ENCODE measurements around the genes SCUBE3 and DEF6.

DNA sequence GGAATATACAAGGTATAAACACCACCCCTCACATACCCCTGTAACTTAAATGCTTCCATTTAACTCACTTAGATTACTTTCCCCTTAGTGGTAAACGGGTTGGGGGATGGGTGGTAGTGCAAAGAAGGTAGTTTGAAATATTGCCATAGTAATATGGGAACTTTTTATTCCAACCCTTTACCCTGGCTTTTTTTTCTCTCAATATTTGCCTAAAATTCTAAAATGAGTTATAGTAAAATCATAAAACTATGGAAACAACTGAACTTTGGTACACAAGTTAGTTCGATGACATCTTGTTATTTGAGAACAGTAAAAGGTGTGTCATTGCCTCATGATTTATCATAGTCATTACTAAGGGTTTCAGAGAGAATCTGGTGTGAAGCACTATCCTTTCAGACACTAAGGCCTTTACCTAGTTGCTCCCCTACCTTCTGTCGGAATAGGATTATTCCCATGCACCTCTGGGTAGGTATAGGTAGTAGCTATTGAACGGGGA lies 11.5 kb downstream of the TAF11 start:
- PRO-cap = no peak

DNA sequence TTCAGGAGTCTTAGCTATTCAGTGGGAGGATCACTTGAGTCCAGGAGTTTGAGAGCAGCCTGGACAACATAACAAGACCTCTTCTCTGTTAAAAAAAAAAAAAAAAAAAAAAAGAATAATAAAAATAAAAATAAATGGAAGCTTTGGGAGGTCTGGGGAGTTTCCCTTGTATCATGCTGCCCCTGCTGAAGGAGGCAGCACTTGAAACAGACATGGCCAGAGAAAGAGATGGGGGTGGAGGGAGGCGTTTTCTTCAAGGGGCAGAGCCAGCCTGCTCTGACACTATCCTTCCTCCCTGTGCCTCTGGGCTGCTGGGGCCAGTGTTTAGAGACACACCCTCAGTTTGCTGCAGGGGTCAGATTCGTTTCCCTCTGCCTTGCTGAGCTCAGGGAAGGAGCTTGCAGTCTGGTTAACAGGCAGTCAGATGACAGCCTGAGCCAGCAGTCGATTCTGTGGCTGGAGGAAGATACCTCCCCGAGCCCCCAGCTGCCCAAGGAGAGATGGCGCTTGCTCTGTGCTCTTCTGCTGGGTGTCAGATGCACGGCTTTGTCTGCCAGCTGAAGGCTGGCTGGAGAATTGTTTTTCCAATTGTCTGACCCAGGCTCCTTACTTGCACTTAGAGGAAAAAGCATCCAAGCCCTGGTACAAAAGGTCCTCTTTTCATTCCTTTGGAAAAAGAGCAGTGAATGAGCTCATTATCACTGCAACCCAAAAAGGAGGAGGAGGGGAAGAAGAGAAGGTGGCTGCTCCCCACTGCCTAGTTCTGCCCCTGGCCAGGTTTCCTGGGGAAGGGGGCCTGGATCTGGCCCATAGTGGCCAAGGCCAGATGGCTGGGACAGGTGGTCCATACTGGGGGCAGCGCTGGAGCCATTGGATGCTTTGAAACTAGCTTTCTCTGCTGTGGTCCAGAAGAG lies 88.4 kb downstream of the TCP11 start:
- PRO-cap = bidirectional peak, plus-strand start at position 403 of the sequence, minus-strand start at position 305 of the sequence; bidirectional peak, plus-strand start at position 711 of the sequence, minus-strand start at position 534 of the sequence

- PRO-cap = bidirectional peak, plus-strand start at chr6:35058262, minus-strand start at chr6:35058132
These were observed 83.1 kb downstream of the TCP11 start for GRCh38 chr6:35057874-35058570.

GRCh38 chr6:35064146-35064480 lies 77.0 kb downstream of the TCP11 start:
- PRO-cap = no peak

DNA sequence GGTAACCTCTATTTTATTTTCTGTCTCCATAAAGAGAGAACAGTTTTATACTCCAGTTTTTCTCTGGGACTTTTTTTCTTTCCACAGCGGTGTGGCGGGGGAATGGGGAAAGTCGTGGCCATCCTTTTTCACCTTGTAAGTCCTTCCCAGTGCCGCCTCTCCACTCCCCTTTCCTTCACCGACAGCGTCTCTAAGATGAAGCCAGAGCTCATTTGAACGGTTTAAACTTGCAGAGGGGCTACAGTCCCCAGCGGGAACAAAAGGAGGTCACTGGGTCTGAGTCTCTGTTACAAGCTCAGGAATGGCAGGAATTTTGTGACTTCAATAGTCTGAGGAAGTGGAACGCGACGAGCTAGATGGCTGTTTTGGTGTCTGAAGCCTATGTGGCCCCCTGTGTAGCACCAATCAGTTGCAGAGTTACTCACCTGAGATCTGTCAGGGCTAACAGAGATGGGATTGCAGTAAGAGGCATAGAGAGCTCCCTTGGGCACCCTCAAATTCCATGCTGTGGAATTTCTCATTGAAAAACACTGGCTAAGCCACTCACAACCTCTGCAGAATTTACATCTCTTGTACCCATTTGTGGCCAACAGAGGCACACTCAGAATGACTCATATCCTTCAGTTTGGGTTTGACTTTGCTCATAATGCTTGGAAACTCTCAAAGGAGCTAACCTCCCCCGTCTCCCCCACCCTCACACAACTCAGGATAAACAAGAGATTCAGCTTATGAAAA lies 7.0 kb upstream of the TCP11 start:
- PRO-cap = no peak

DNA sequence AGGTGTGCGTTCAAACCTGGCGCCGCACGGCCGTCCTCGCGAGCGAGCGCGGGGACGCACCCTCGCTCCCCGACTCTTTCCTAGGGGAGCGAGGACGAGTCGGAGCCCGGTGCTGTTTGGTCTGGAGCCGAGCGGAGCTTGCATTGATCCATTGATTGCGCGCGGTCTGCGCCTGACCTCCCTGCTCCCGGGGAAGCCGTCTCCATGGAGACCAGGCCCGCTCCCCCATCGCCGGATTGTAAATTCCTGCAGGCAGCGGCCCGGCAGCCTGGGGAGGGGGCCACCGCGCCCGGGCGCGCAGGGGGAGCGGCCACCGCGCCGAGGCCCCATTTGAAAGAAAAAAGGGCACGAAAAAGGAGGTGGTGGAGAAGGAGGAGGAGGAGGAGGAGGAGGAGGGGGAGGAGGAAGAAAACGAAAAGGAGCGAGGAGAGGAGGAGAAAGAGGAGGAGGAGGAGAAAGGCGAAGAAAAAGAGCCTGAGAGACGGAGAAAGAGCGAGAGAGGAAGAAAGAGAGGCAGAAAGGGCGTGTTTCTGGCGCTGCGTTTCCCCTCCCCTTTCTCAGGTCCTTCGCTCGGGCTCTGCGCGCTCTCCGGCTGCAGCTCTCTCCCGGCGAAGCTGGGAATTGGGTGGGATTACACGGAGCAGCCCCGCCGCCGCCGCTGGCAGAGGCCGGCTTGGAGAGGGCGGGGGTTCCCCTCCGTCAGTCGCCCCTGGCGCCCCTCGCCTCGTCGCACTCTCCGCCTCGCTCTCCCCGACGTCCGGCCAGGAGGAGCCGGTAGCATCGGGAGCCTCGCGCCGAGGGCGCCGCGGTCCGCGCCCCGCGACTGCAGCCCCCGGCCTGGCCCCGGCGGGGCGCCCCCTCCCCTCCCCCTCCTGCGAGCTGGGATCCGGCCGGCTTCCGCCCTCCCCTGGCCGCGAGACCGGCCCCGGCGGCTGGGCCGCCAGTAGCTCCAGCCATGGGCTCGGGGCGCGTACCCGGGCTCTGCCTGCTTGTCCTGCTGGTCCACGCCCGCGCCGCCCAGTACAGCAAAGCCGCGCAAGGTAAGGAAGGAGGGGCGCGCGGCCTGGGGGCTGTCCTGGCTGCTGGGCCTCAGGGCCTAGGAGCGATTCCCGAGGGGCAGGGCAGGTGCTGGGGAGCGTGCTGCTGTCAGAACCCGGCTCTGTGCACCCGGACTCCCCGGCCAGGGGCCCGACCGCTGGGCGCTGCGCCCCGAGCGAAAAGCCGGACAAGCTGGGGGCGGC lies at the start of gene SCUBE3:
SCUBE3 (plus strand) TSS at position 493 of the 1,241 bp plus-strand sequence.
- PRO-cap = unidirectional peak, plus-strand start at position 597 of the sequence

DNA sequence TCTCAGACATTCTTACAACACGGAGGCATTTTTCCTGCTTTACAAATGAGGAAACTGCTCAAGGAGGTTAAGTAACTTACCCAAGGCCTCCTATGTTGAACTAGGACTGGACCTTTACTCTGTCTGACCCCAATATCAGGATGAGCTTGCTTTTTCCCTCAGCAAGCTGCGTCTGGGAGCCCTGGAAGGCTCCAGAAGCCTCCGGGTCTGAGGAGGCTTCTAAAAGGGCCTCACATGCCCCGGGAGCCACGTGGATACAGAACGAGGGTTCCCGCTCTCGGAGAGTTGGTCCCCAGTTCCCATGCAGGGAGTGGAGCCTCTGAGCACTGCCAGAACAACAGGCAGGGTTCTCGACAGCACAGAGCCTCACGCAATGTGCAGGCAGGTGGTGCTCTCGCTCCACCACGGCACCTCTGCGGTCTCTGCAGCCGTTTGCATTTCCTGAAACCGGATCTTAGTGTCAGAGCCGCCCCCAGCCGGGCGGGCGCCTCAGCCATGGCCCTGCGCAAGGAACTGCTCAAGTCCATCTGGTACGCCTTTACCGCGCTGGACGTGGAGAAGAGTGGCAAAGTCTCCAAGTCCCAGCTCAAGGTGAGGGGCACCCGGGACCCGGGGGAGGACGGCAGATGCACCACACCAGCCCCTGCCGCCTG lies at the start of gene DEF6:
DEF6 (plus strand) TSS at position 457 of the 653 bp plus-strand sequence.
- PRO-cap = unidirectional peak, plus-strand start at position 463 of the sequence

GRCh38 chr6:35298015-35298534 lies 457 bp downstream of the DEF6 start:
- PRO-cap = no peak

DNA sequence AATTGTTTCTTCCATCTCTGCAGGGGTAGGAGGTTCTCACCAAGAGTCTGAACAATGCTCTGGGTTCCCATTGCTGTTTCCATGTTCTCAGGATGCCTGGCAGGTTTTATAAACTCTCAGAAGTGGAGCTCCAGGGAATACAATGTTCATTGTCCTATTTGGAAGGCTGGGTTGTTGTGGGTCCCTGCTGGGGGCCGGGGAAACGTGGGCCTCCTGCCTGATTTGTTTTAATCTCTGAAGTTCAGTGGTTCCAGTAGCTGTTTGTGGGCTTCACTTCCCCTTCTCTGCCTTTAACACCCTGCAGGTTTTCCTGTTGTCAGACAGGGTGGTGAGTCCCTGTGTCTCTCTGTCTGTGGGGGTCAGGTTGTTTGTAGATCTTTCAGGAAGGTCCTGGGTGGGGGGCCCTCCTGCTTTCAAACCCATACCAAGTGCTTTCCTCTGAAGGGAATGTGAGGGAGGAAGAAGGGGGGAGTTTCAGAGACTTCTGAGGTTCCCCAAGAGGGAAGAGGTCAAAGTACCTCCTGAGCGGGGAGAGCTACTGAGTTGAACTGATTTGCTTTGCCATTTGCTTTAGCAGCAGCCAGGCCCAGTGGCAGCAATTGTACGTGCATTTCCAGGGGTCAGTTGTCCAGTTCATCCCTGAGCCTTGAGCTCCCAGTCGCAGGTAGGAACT lies 6.1 kb downstream of the PPARD start:
- PRO-cap = no peak

- PRO-cap = no peak
These were observed 23.4 kb downstream of the PPARD start for GRCh38 chr6:35365678-35366286.

DNA sequence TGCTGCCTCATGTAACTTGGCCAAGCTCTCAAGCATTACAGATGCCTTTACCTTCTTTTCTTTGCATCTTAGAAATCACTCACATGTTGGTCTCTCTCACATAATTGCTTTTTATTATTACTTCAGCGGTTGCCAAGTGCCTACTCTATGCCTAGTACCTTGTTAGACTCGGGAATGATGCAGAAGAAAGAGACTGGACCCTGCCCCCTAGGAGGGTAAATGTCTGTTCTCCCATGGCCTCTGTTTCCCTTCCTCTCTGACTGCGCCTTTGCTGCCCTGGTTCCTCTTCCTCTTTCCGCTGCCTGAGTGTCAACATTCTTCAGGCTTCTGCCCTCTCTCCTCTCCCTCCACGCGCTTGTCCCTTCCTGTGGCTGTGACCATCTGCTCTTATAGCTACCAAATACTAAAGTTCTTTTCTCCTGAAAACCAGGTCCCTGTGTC lies 28.7 kb downstream of the PPARD start:
- PRO-cap = no peak

GRCh38 chr6:35410803-35411199 lies 41.3 kb upstream of the FANCE start:
- PRO-cap = no peak

DNA sequence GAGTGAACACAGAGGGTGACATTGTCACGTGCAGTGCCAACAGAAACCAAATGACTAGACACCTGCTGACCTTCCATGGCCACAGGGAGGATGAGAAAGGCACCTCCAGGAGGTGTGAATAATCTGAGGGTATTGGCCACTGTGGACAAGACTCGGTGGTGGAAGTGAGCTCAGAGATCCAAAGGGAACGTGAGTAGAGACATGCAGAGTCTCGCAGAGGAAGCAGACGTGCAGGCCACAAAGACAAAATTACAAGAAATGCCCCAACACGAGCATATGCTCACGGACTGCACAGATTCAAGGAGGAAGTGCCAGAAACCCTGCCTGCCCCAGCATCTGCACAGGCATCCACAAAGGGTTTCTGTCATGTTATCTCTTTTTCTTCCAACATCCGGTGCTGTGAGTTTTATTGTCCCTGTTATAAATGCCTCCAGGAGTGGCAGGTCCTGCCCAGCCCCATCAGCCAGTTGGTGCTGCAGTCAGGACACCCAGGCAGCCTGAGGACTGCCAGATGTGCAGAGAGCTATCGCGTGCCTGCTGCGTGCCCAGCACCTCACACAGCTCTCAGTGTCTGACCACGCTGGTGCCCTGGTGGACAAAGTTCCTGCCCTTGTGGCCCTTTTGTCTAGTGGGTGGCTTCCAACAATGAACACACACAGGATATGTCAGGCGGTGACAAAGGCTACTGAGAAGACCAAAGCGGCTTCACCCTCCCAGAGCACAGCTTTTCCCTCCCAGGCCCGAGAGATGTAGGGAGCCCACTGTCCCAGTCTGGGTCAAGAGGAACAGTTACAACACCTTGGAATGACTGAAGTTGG lies 34.0 kb upstream of the FANCE start:
- PRO-cap = no peak

GRCh38 chr6:35485978-35487007 lies 10.6 kb downstream of the TEAD3 start:
- PRO-cap = bidirectional peak, plus-strand start at chr6:35486350, minus-strand start at chr6:35486370

GRCh38 chr6:35505993-35506393 lies 6.7 kb downstream of the TULP1 start:
- PRO-cap = no peak

GRCh38 chr6:35599863-35600460 lies 87.3 kb upstream of the TULP1 start:
- PRO-cap = no peak

- PRO-cap = unidirectional peak, plus-strand start at chr6:35919335
These were observed 1.9 kb downstream of the SRPK1 start for GRCh38 chr6:35918952-35919505.

DNA sequence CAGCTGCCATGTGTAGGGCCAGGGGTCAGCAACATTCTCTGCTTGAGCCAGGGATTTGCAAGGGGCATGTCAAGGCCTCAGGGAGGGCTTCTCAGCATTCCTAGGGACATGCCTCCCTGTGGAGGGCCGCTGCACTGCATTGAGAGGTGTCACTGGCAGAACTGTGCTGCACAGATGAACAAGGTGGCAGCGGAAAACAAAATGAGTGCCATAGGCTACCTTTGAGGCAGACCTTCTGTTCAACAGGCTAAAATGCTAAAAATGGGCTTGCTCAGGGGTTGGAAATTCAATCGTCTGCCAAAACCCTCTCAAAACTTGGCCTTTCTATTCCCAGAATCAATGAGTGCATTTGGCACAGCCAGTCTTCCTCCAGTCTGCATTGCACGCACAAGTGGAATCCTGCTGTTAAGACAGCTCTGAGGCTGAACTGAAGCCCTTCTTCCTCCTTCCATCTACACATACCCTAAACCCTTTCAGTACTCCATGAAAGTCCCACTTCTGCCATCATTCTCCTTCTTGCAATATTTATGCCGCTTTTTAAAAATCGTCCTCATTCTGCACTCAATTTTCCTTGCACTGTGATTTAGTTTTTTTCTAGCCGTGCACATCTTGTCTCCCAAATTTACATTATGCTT lies 51.7 kb upstream of the SRPK1 start:
- PRO-cap = no peak

DNA sequence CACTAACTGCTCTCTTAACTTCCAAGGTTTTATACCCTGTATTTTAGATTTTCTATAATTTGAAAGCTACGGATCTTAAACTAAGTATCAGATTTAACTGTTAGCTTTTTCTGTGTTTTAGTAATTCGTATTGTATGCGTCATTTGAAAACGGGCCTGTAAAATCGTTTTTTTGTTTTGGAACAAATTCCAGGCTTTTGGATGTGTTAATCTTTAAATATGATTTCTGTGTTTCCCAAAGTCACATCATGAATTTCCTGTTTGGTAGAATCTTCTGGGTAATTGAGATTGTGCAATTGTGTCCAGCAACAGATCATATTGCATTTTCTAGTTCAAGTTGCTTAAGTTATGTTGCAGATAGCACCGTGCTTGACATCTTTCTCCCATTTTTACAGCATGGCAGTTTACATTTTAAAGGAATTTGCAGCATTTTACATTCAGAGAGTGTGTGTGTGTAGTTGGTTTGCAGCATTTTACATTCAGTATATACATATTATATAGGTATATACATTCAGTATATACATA lies 1.9 kb downstream of the MAPK14 start:
- PRO-cap = no peak

- PRO-cap = no peak
These were observed 34.3 kb upstream of the MAPK13 start for GRCh38 chr6:36095880-36096520.

Data from right common carotid artery plus branches (tissue), 1 donor.